GM23338 (cell line): ENCODE data around the genes SNCA and ATOH1.

DNA sequence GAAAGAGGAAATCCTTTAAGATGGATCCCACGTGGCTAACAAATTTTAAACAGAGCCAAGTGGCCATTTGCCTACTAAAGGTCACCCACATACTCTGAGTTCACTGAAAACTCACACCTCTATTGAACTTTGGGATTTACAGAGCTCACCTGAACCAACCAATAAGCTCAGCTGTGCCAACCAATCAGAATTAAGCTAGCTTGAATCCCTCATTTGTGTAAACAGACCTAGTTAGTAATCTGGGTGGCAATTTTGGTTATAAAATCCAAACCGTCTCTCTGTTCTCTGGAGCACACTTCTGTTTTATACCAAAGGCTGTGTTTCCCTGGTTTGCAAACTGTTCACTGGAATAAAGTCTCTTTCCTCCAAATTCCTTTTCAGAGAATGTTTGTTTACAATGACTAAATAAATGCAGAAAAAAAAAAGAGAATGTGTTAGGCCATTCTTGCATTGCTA lies 5.3 kb upstream of the NUDT9 start:
- PRO-cap = no peak
- RAMPAGE, long total RNA = no peak

DNA sequence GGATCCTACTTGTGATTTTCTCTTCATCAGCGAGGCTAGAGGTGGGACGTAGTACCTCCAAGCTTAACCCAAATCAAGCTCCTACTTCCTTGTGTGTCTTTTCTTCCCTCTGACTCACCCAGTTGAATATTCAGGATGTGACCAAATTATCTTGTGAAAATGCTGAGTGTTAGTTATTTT lies 2.4 kb downstream of the MEPE start:
- PRO-cap = no peak
- RAMPAGE, long total RNA = no peak

DNA sequence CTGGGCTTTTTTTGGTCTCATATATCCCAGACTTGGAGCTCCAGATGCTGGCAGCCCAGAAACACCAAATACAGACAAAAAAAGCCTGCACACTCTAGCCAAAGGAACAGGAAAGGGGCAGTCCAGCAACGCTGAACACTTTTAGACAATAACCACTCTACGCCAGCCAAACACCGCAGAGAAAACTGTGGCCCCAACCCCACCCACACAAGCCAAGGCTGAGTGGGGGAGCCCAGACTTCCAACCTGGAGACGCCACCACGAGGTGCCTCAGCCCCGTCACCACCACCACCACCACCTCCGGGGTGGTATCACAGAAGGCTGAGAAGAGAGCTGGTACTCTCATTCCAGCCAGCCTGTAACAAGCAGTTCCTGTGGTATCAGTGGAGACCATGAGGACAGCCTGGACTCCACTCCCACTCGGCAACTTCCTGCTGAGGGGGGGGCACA lies 22.8 kb downstream of the MEPE start:
- PRO-cap = no peak
- RAMPAGE, long total RNA = no peak

- PRO-cap = no peak
- RAMPAGE, long total RNA = no peak
Measured at GRCh38 chr4:88061646-88062184, 54.3 kb downstream of the PKD2 start.

- PRO-cap = no peak
- RAMPAGE, long total RNA = no peak
Measured at GRCh38 chr4:88574612-88575077, 17.6 kb upstream of the HERC3 start.

- PRO-cap = no peak
- RAMPAGE, long total RNA = no peak
Measured at GRCh38 chr4:88737123-88738109, 39.8 kb upstream of the NAP1L5 start.

- PRO-cap = no peak
- RAMPAGE, long total RNA = no peak
Measured at GRCh38 chr4:88835063-88835515, 137.5 kb upstream of the NAP1L5 start.

DNA sequence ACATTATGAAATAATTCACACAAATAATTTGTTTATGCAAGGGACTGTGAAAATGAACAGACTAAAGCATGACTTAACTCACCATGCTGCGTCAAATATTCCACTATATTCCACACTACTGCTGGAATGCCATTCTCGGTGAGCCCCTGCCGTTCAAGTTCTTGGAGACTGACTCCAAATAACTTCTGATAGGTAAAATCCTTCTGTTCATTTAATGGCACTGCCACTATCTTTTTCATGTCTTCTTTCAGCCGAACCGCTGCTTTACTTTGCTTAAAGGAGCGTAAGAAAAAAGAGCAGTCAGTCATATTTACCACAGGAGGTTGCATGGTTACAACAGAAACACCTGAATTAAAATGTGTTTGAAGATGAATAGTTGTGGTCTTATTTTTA lies 27.6 kb downstream of the FAM13A start:
- PRO-cap = no peak
- RAMPAGE, long total RNA = no peak

GRCh38 chr4:89029771-89030236 lies 27.2 kb downstream of the FAM13A start:
- PRO-cap = no peak
- RAMPAGE, long total RNA = no peak

- PRO-cap = no peak
- RAMPAGE, long total RNA = no peak
Measured at GRCh38 chr4:89249612-89249899, 58.0 kb downstream of the GPRIN3 start.

- PRO-cap = no peak
- RAMPAGE, long total RNA = no peak
Measured at GRCh38 chr4:89249900-89250434, 57.6 kb downstream of the GPRIN3 start.

GRCh38 chr4:89298698-89299924 lies 8.5 kb downstream of the GPRIN3 start:
- PRO-cap = no peak
- RAMPAGE, long total RNA = no peak

DNA sequence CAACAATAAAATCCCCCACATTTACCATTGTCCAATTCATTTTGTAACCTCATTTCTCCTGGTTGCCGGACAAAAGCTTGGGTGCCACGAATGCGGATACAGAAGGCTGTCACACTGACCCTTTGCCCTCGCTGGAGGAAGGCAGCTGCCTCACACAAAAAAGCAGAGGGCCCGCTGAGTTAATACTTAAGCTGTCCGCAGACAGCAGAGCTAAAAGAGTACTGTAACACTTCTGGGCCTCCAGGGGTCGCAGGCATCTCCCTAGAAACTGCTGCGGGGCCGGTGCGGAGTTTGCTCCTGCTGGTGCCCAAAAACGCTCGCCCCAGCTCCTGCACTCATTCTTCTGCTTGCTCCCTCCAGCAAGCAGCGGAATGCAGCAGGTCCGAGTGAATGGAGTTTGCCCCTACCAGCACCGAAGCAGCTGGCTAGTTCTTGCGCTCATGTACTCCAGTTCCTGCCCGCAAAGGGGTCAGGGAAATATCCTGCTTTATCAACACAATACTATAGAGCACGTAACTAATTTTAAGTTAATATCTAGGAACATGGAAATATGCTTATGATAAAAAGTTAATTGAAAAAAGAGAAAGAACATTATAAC lies 195.8 kb downstream of the SNCA start:
- PRO-cap = unidirectional peak, plus-strand start at position 338 of the sequence
- RAMPAGE, long total RNA = no peak

GRCh38 chr4:89681042-89681699 lies 155.8 kb downstream of the SNCA start:
- PRO-cap = bidirectional peak, plus-strand start at chr4:89681505, minus-strand start at chr4:89681348
- RAMPAGE, long total RNA = start-site peak on the plus strand at chr4:89681458-89681512, 215 and 23 reads in 2 replicates

DNA sequence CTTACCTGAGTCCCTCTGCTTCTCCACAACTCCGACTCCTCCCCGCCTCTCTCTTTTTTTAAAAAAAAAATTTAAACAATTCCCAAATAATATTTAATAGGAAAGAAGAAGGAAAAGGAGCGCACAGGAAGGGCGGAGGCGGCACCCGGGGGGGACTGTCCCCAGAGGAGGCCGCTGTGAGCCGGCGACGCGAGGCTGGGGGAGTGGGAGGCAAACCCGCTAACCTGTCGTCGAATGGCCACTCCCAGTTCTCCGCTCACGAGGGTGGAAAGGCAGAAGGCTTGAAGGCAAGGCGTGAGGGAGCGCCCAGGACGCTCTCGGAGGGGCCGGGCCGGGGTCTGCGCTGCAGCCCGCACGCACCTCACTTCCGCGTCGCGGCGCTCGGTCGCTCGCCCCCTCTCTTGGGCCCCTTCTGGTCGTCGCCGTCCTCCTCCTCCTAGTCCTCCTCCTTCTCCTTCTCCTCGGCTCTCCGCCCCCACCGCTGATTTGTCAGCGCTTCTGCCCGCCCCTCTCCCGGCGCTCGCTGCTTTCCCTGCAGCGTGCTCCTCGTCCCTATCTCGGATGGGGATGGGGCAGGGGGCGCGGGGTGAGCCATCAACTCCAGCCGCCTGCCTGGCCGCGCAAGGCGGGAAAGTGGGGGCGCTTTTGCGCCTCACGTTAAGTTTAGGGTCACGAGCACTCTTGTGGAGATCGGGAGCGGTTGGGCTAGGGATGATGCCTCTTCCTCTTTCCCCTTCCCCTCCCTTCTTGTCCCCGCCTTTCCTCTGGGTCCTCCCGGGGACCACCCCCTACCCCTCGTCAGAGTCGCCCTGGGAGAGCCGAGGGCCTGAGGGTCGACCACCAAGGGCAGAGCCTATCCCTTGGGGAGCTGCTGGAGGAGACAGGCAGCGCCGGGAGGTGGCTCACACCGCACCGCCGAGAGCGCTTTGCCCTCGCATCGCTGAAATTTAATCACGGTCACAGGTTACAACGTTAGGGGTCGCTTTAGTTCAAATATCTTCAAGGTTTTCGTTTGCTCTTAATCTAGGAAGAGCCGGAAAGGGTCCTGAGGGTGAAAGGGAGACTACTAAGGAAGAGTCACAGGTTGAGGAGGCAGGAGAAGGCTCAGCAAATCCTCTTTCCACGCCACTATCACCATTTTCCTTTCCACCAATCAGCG lies at the start of gene SNCA:
Gene SNCA (minus strand): TSS at position 424 of the 1,159 bp plus-strand sequence.
- PRO-cap = bidirectional peak, plus-strand start at position 555 of the sequence, minus-strand start at position 414 of the sequence; bidirectional peak, plus-strand start at position 856 of the sequence, minus-strand start at position 749 of the sequence
- RAMPAGE, long total RNA = start-site peak on the minus strand centred at position 352 of the sequence, 224 bp wide, 679 and 134 reads in 2 replicates

- PRO-cap = no peak
- RAMPAGE, long total RNA = no peak
Measured at GRCh38 chr4:89889231-89889712, 5.4 kb upstream of the MMRN1 start.

DNA sequence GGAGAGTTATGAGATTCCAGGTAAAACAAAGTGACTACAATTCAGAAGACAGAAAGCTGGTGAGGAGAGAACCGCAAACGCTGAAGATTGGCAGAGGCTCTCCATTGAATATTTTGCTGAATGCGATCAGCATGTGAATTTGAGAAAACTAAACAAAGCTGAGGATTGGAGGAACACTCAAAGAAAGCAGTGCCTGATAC lies 407.3 kb upstream of the GRID2 start:
- PRO-cap = no peak
- RAMPAGE, long total RNA = no peak

- PRO-cap = unidirectional peak, plus-strand start at chr4:92274694; bidirectional peak, plus-strand start at chr4:92274947, minus-strand start at chr4:92274943
- RAMPAGE, long total RNA = no peak
Measured at GRCh38 chr4:92274514-92275287, 29.1 kb upstream of the GRID2 start.

GRCh38 chr4:92443909-92444446 lies 140.2 kb downstream of the GRID2 start:
- PRO-cap = bidirectional peak, plus-strand start at chr4:92444093, minus-strand start at chr4:92443826; bidirectional peak, plus-strand start at chr4:92444576, minus-strand start at chr4:92444308
- RAMPAGE, long total RNA = no peak

- PRO-cap = bidirectional peak, plus-strand start at chr4:93828687, minus-strand start at chr4:93828394; bidirectional peak, plus-strand start at chr4:93829196, minus-strand start at chr4:93828928
- RAMPAGE, long total RNA = no peak
Measured at GRCh38 chr4:93828306-93829258, at the start of gene ATOH1. ATOH1 (plus strand) TSS chr4:93828753.